AG10803 (cell line): ENCODE measurements around a stretch of chr1.

DNA sequence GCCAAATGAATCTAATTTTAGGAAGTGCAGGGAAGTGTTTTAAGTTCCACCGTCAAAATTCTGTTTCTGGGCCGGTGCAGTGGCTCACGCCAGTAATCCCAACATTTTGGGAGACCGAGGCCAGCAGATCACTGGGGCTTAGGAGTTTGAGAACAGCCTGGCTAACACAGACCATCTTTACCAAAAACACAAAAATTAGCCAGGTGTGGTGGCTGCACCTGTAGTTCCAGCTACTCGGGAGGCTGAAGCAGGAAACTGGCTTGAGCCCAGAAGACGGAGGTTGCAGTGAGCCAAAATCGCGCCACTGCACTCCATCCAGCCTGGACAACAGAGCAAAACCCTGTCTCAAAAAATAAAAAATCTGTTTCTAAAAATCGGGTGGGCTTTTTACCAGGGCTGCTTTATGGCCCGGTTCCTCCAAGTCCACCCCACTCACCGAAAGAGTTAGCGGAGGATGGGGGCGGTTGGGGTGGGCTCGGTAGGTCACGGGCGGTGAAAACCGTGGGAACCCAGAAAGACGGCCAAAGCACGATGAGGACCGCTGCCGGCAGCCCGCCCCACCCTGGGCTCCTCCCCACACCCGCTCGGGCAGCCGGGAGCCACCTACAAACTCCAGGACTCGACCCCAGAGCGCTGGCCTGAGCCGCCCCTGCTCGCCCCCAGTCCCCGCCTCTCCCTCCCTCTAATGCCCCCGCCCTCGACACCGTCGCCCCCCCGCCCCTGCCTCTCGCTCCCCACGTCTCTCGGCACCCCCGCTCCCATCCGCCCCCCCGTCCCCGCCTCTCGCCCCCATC lies 929 bp upstream of the PER3 start:
- RRBS: 2% methylated on average over 5 of the region's 43 CpGs

- RRBS: no CpG with 5 or more reads among the region's 41 CpGs
Measured at GRCh38 chr1:7826947-7827937, 25.6 kb downstream of the UTS2 start.

GRCh38 chr1:7853259-7853558 lies 344 bp upstream of the UTS2 start:
- RRBS: no CpG with 5 or more reads among the region's 5 CpGs

GRCh38 chr1:8011221-8011769 lies 14.8 kb downstream of the ERRFI1 start:
- RRBS: no CpG with 5 or more reads among the region's 5 CpGs

DNA sequence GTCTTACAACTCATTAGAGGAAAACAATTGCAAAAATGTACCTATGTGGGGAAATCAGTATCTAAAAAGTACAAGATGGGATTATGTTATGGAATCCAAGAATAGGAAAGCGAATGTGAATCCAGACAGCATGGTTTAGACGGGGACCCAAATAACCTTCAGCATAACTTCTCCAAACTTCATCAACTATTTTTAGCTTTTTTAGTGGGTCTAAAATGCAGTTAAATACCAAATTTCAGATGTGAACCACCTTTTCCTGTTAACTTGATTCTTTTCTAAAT lies 7.7 kb downstream of the ERRFI1 start:
- RRBS: no CpG with 5 or more reads among the region's 2 CpGs

DNA sequence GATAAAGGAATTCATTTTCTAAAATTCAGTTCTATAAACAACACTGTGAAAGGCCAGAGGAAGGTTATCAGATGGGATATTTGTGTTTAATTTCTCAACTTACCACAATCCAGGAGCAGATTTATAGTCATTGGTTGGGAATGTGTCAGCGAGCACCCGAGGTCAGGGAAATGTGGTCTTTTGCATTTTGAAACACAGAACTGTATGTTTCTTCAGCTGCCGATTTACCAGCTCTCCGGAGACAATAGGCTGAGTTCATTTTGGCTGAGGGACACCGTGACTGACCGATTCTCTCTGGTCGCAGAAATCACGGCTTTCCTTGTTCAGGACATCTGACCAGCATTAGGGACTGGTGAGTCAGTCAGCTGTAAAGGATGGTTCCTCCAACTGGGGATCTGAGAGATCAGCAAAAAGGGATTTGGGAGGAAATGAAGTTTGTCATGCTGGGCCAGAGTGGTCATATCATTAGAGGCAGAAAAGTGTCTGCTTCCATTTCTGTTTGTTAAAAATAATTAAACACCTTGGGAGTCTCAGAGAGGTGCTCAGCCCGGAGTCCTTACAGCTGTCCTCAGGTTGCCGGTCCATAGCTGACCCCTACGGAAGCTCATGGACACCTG lies 111.7 kb upstream of the ERRFI1 start:
- RRBS: no CpG with 5 or more reads among the region's 11 CpGs

GRCh38 chr1:8241540-8241985 lies 76.4 kb upstream of the SLC45A1 start:
- RRBS: no CpG with 5 or more reads among the region's 9 CpGs

DNA sequence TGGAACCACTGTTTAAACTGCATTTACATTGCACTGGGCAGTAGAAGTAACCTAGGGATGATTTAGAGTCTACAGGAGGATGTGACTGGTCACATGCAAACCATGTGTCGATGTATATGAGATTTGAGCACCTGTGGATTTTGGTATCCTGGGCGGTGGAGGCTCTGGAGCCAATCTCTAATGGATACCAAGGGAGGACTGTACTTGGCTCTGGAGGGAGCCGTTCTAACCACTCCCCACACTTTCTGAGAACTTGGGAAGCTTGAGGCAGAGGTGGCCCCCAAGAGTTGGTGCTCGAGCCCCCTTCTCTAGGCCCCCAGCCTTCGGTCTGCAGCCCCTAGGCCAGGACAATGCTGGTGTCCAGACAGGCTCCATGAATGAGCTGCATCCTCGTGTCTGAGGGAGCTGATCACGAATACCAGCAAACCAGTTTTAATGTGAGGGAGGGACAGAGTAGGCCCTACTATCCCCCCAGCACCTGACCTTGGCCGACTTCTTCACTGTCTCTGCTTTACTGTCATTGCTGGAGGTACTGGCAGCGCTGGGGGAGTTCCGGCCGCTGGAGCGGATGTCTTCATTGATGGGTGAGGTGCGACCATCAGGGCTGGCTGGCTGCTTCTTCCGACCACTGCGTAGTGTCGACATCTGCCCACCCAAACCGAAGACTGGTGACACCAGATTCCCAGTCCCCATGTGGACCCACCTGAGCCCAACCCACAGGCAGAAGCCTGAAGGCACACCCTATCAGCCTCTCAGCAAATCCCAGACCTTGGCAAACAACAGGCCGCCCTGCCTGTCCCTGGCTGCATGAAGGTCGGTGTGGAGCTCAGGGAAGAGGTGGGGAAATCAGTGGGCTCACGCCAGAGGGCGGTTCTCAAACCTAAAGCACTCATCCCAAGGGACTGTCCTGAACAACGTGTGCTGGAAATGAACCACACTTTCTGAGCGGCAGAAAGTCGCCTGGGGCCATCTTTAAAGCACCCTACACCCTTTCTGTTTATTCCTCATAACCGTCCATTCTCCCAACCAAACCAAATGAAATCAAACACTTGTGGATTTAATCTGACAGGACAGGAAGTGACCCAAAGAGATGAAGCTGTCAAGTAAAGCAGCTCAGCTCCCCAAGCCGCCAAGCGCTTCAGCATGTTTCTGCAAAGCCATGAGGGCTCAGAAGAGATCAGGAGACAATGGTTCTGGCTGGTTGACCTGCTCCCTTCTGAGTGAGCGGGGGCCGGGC lies 44.7 kb downstream of the SLC45A1 start:
- RRBS: no CpG with 5 or more reads among the region's 29 CpGs

DNA sequence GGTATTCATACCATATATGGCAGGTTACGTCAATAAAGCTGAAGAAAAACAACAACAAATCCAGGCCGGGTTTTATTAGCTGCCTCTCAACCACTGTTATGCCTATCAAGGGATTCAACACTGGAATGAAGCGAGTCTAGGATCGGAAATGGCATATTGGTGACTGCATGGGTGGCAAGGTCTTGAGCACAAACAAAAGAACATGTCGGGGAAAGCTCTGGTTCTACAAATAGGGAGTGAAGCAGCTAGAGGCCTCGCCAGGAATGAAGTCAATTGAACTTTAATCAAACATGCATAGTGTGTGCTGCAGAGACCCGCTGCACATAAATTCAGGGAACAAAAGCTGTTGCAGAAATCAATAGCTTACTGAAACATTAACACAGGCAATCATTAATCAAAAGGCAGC lies 52.6 kb downstream of the SLC45A1 start:
- RRBS: no CpG with 5 or more reads among the region's 7 CpGs

DNA sequence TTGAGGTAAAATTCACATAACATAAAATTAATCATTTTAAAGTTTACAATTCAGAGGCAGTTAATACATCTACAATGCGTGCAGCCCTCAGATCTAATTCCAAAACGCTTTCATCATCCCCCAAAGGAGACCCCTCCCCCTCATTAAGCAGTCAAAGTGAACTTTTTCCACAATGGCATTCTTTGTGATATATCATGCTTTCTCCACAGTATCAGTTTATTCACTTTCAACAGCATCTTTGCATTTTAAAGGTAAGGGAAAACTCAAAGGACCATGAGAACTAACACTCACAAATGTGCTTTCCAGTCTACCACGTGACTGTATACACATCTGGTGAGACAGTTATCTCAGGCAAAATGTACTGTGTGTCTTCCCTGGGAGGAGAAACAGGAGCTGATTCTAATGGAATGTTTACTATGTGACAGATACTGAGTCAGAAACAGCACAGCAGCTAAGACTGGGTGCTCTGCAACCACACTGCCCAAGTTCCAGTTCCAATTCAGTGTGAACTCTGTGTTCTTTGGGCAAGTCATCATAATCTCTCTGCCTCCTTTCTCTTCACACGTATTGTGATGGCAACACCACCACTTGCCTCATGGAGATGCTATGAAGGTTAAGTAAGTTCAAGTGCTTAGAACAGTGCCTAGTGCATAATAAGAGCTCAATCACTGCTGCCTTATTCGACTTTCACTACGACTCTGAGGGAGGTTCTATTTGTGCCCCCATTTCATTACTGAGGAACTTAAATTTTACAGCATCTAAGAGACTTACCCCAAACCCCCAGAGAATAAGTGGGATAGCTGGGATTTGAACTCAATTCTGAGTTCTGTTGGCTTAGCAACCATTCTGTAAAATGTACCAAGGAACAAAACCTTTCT lies 79.0 kb downstream of the SLC45A1 start:
- RRBS: no CpG with 5 or more reads among the region's 6 CpGs

GRCh38 chr1:8655769-8656675 lies 161.4 kb downstream of the RERE start:
- RRBS: no CpG with 5 or more reads among the region's 22 CpGs

DNA sequence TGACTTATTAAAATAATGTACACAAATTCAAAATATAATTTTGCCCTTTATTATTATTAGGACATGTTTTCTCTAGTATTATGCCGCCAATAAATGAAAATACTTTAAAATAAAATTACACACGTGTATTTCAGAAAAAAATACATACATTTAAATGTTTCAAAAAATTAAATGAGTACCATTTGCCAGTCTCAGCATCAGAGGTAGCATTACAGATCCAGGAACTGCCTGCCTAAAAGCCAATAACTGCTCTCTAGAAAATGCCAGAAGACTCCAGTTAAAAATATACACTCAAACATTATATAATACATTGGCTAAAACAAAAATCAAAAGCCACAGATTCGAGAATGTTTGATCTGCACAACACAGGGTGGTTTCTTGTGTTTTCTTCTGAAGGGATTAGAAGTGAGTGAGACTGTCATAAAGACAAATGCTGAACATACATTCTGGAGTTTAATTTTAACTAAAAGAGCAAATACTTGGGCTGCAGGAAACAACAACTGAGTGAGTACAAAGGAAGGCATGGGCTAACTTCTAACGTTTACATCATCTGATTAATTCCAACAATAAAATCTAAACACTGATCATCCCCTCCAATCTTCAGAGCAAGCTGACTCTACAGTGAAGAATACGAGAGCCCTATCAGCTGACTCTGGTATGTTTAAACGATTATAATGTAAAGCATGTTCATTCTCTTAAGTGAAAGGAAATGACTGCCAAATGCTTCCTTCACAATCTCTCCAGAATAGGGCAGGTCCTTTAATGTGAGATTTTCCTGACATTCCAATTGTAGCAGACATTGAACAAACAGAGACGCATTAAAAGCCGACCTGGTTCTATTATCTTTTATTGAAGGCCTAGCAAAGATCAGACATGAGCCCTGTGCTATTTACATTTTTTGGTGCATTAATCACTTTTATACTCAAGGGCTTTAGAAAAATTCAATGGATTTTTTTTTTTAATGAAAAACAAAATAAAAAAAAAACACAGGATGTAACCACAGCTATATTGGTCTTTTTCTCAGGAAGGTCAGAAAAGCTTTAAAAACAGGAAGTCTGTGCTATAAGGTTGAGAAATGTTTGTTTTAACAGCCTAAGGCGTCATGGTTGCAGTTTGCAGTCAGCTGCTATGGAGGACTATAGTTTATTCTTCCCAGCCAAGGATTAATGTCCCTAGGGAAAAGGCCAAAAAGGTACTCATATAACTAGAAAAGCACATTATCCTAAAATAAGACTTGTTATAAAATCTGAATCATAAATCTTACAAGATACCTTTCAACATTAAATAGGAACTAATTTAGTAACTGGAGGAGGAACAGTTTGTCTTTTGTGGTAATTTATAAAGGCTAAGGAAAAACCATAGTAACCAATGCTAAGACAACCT lies 105.1 kb downstream of the RERE start:
- RRBS: no CpG with 5 or more reads among the region's 9 CpGs

- RRBS: no CpG with 5 or more reads among the region's 2 CpGs
Measured at GRCh38 chr1:8734704-8735538, 82.5 kb downstream of the RERE start.

DNA sequence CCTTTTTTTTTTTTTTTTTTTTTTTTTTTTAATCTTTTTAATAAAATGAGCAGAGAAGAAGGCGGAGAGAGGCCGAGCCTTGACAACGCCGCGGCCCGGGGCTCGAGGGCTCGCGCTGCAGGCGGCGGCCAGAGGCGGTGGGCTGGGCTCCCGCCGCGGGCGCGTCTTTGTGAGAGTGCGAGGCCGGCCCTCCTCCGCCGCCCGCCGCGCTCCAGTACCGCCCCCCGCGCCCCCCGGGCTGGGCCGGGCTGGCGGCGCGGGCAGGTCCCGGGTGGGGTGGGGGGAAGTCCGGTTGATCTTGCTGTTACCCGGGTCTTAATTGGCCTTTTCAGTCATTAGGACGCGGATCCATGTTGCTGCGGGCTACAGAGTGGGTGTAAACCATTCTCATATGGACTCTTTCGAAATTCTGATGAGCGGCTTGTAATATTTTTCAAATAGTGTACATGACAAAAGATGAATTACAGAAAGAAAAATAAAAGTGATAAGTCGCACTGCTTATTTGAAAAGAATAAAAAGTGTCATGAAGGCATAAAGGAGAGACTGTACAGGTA lies 462 bp upstream of the RERE start:
- RRBS: 2% methylated on average over 22 of the region's 41 CpGs

DNA sequence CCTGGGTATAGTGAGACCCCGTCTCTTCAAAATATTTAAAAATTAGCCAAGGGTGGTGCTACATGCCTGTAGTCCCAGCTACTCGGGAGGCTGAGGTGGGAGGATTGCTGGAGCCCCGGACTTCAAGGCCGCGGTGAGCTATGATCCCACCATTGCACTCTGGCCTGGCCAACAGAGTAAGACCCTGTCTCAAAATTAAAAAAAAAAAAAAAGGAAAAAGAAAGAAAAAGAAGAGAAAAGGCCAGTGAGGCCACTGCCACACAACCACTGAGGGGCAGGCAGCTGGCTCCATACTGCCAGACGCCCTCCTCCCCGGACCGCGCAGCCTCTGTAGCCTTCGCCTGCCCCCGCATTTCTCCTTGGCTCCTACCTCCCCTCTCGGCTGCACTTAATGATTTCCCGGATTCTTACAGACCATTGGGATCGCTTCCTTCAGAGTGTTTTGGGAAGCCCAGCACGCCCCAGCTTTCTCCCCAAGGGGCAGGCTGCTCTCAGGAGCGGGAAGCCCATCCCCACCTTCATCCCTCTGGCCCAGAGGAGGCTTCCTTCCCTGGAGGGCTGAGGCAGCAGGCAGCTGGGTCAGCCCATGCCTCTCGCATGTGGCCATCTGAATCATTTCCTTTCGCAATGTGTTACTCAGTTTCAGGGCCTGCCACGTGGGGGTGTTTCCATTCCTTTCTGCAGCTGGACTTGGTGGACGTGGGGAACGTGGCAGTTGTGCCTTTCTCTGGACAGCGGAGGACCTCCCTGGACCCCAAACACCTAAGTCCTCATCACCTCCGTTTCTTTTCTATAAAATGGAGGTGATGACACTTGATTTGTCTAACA lies 2.4 kb downstream of the SLC2A5 start:
- RRBS: 86% methylated on average over 6 of the region's 23 CpGs

GRCh38 chr1:9110489-9110930 lies 18.4 kb downstream of the GPR157 start:
- RRBS: no CpG with 5 or more reads among the region's 7 CpGs

GRCh38 chr1:9112861-9113561 lies 15.9 kb downstream of the GPR157 start:
- RRBS: no CpG with 5 or more reads among the region's 9 CpGs

GRCh38 chr1:9186479-9186785 lies 48.1 kb upstream of the H6PD start:
- RRBS: no CpG with 5 or more reads among the region's 5 CpGs

- RRBS: 11% methylated on average over 4 of the region's 23 CpGs
Measured at GRCh38 chr1:9232866-9233756, 1.5 kb upstream of the H6PD start.